Stomach (tissue), 7 donors: ENCODE measurements around a stretch of chr4.

DNA sequence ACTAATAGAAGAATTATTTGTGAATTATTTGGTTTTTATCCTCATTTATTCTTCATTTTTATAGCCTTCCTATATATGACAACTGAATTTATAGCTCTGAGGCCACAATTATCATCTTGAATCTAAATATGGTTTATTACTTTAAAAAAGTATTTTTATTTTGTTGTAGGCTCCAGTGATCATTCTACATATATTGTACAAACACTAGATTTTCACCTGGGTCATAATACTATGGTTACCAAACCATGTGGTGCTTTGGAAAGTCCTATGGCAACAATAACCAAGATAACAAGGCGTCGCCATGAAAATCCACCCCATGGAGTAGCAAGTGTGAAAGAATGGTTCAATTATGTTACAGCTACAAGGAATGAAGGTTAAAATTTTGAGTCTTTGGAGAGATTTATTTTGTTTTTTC is 25.2 kb upstream of the ADAD1 start:
- PRO-cap: no peak
- RAMPAGE, long total RNA, 5 experiments: start-site peak on the plus strand in 2 of 5 experiments, centred at positions 256 to 326 of the sequence, 13 to 15 reads per replicate
- RRBS: no CpG with 5 or more reads among the region's 2 CpGs

DNA sequence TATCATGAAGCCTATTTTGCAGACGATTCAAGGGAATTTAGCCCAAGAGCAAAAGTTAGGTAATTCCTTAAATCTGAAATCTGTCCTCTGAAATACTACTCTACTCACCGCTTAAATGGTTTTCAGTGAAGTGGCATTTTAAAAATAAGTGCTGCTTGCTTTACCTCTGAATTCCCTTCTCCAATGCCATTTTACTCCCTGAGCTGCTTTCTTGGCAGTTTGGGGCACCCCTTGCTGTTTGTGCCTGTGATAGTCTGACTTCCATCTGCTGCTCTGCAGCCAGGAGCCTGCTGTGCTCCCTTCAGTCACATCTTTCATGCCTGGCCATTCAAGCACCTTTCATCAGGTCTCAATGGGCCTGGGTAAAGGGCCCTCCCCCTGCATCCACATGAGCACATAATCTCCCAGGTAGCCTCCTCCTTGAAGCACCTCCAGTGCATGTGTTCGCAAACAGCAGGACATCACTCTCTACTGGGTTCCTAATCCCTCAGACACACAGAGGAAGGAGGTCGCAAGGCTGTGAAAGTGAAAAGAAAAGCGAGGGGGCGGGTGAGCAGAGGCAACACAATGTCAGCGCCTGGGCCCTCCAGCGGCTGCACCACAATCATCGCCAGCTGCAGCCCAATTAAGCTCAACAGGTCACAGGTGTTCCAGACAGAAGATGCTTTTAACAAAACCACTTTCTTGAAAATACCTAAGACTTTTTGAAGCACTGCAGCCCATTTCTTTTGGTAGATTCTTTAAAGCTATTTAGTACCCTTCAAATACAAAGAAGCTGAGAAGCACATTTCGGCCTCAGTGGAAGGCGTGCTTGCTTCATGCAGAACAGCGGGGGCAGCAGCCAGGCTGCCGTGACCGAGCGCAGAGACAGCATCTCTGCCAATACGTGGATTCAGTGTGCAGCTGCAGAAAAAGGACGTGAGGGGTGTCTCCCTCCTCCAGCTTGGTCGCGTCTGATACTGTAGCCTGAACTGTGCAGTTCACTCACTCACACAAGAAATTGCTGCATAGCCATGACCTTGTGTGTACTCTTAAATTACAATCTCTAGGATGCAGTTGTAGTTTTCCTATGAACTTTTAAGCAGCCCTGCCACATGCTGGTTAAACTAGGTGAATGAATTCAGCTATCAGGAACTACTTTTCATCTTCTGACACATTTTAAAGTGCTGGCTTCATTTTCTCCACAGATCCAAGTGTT is 92.3 kb upstream of the SPRY1 start:
- PRO-cap: no peak
- RAMPAGE, long total RNA, 5 experiments: no peak in any of the 5 experiments
- RRBS: no CpG with 5 or more reads among the region's 19 CpGs

GRCh38 chr4:123340119-123340791 is 56.3 kb upstream of the SPRY1 start:
- PRO-cap: bidirectional peak, plus-strand start at chr4:123340613, minus-strand start at chr4:123340422
- RAMPAGE, long total RNA, 5 experiments: no peak in any of the 5 experiments
- RRBS: no CpG with 5 or more reads among the region's 9 CpGs

DNA sequence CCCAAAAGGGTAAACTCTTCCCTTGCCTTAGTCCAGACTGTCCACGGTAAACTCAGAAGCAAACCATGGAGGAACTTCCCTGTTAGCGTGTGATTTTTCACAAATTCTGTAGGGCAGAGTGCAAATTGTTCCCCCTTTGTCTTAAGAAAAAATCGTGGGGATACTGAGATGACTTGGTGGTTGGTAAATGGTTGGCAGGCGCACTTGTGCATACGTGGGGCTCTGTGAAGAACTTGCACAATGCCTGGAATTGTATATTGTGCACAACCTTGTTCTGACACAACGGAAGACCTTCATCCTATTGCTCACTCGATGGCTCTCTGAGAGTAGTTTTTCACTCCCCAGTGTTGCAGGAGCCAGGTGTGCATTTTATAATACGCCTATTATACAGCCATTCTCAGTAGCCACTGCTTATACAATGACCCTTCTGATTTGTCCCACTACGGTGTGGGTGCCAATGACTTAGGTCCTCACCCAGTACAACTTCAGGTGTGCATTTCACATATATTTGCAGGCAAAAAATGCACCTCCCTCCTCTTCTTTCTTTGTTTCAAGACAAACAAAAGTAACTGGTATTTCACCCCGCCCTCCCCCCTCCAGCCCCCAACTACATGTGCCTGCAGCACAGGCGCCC is 150.1 kb downstream of the SPRY1 start:
- PRO-cap: no peak
- RAMPAGE, long total RNA, 5 experiments: no peak in any of the 5 experiments
- RRBS: no CpG with 5 or more reads among the region's 11 CpGs

- PRO-cap: bidirectional peak, plus-strand start at chr4:125315746, minus-strand start at chr4:125315757
- RAMPAGE, long total RNA, 5 experiments: start-site peak on the plus strand in 1 of 5 experiments, at chr4:125315711-125315838 at its widest, 18 reads per replicate
- RRBS: 2% methylated on average over 22 of the region's 35 CpGs
Observed at GRCh38 chr4:125315518-125315900, 754 bp downstream of the FAT4 start.

GRCh38 chr4:125317337-125318172 is 2.8 kb downstream of the FAT4 start:
- PRO-cap: bidirectional peak, plus-strand start at chr4:125317512, minus-strand start at chr4:125317430
- RAMPAGE, long total RNA, 5 experiments: no peak in any of the 5 experiments
- RRBS: no CpG with 5 or more reads among the region's 49 CpGs

DNA sequence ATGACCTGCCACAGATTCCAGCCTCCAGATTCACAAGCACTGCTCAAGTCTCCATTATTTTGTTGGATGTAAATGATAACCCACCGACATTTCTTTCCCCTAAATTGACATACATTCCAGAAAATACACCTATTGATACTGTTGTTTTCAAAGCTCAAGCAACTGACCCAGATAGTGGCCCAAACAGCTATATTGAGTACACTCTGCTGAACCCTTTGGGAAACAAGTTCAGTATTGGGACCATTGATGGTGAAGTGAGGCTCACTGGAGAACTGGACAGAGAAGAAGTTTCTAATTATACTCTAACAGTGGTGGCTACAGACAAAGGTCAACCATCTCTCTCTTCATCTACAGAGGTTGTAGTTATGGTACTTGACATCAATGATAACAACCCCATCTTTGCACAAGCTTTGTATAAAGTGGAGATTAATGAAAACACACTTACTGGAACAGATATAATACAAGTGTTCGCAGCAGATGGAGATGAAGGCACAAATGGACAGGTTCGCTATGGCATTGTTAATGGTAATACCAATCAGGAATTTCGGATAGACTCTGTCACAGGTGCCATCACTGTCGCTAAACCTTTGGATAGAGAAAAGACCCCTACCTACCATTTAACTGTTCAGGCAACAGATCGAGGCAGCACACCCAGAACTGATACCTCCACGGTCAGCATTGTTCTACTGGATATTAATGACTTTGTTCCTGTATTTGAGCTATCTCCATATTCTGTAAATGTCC is 100.4 kb downstream of the FAT4 start:
- PRO-cap: no peak
- RAMPAGE, long total RNA, 5 experiments: start-site peak on the plus strand in 3 of 5 experiments, centred at positions 124 to 453 of the sequence, 7 to 25 reads per replicate
- RRBS: no CpG with 5 or more reads among the region's 7 CpGs

- PRO-cap: no peak
- RAMPAGE, long total RNA, 5 experiments: no peak in any of the 5 experiments
- RRBS: no CpG with 5 or more reads among the region's 3 CpGs
Observed at GRCh38 chr4:126144735-126145316, 830.1 kb downstream of the FAT4 start.

GRCh38 chr4:126483574-126484450 is 1148.9 kb upstream of the INTU start:
- PRO-cap: no peak
- RAMPAGE, long total RNA, 5 experiments: no peak in any of the 5 experiments
- RRBS: no CpG with 5 or more reads among the region's 9 CpGs

- PRO-cap: no peak
- RAMPAGE, long total RNA, 5 experiments: no peak in any of the 5 experiments
- RRBS: no CpG with 5 or more reads among the region's 1 CpG
Observed at GRCh38 chr4:126735003-126736031, 897.4 kb upstream of the INTU start.

- PRO-cap: no peak
- RAMPAGE, long total RNA, 5 experiments: no peak in any of the 5 experiments
- RRBS: no CpG with 5 or more reads among the region's 33 CpGs
Observed at GRCh38 chr4:127623411-127624018, 9.2 kb upstream of the INTU start.

GRCh38 chr4:127973592-127974087 is 8.4 kb downstream of the ABHD18 start:
- PRO-cap: no peak
- RAMPAGE, long total RNA, 5 experiments: start-site peak on the plus strand in 2 of 5 experiments, at chr4:127973730-127973822 at its widest, 6 reads per replicate
- RRBS: no CpG with 5 or more reads among the region's 2 CpGs

GRCh38 chr4:128155171-128156030 is 94.3 kb downstream of the LARP1B start:
- PRO-cap: no peak
- RAMPAGE, long total RNA, 5 experiments: start-site peak on the plus strand in 2 of 5 experiments, at chr4:128155198-128155844 at its widest, 8 to 21 reads per replicate
- RRBS: 96% methylated on average over 9 of the region's 36 CpGs

DNA sequence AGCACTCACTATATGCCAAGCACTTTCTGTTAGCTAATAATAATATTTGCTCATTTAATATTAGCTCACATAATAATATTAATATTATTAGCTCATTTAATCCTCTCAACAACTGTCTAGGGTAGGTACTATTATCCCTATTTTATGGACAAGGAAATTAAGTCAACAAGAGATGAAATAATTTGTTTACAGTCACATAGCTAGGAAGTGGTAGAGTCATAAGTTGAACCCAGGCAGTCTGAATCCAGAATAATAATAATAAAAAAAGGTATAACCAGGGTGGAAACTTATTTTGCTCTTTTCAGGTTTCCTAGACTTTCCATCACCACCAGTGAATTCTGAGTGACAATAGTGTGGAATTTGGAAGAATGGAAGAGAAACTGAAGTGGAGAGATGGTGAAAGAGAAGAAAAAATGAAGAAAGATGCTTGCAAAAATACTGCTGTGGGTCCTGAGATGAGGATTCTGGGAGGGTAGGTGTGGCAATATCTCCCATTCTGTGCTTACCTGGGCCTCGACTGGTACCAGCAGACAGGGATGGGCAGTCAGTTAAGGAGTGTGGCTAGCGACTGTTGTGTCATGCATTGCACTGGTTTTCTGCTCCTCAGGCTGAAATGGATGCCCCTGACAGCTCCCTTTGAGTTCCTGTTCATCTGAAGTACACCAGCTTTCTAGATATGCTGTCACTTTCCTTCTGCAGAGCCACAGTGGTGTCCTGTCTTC is 182.3 kb upstream of the PGRMC2 start:
- PRO-cap: no peak
- RAMPAGE, long total RNA, 5 experiments: start-site peak on the plus strand in 2 of 5 experiments, centred at positions 405 to 645 of the sequence, 5 to 21 reads per replicate
- RRBS: no CpG with 5 or more reads among the region's 2 CpGs

DNA sequence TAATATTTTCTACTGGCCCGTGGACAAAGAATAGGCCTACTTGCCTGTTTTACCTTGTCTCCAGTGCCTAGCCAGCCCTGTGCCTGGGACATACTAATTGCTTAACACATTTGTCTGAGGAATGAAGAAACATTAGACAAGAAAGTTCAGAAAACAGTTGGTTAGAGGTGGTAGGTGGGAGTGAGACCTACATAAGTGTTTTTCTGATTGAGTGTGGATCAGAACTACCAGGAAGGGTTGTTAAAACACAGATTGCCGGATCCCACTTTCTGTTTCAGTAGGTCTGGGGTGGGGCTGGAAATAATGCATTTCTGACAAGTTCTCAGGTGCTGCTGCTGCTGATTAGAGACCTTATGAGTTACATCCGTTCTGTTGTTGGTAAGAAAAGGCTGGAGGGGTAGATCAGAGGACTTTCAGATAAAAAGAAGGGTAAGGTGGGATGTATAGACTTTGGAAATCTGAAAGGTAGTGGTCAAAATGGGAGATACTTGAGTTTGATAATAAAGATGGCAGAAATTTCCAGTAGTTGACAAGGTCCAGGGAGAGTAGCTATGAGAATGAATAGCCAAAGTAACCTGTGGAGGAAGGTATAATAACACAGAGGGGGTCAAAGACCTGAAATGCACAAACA is 5.6 kb upstream of the JADE1 start:
- PRO-cap: no peak
- RAMPAGE, long total RNA, 5 experiments: no peak in any of the 5 experiments
- RRBS: no CpG with 5 or more reads among the region's 3 CpGs

GRCh38 chr4:130023928-130024162 is 927.9 kb downstream of the C4orf33 start:
- PRO-cap: no peak
- RAMPAGE, long total RNA, 5 experiments: no peak in any of the 5 experiments
- RRBS: no CpG with 5 or more reads among the region's 2 CpGs

DNA sequence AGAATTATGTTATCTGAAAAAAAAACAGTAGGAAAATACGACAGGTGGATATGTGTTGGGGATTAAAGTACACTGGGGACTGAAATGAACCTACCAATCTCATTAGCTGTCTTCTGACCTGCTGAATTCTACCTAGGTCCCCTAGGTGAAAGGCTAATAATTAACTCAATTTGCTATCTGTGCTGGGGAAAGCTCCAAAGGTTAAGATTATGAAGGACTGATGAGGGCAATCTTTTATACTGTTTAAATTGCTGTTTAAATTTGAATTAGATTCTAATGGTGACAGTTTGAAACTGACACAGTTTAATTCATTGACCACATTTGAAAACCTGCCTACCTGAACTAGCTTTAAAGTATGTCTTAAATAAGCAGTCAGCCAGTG is 977.2 kb downstream of the C4orf33 start:
- PRO-cap: no peak
- RAMPAGE, long total RNA, 5 experiments: no peak in any of the 5 experiments
- RRBS: no CpG with 5 or more reads among the region's 1 CpG

GRCh38 chr4:131729670-131730237 is 1419.3 kb upstream of the PCDH10 start:
- PRO-cap: no peak
- RAMPAGE, long total RNA, 5 experiments: no peak in any of the 5 experiments
- RRBS: no CpG with 5 or more reads among the region's 49 CpGs

- PRO-cap: no peak
- RAMPAGE, long total RNA, 5 experiments: no peak in any of the 5 experiments
- RRBS: no CpG with 5 or more reads among the region's 9 CpGs
Observed at GRCh38 chr4:133146913-133147216, 2.2 kb upstream of the PCDH10 start.

DNA sequence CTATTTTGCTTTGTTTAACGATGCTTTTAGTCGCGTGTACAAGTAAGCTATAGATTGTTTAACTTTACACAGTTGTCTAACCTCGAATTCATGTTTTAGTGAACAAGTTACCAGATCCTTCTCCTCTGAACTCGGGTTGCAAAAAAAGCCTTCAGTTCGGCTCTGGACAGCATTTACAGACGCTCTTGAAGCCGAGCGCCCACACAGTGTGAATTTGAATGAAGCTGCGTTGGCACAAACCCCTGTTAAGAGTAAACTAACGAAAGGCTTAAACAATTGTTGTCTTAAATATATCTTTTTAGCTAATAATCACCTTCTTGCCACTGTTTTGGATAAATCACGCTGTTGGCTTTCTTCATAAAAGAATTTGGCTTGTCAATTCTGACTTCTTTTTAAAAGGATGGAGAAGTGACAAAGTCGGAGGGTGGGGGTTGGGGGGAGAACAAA is 4.1 kb downstream of the PCDH10 start:
- PRO-cap: no peak
- RAMPAGE, long total RNA, 5 experiments: no peak in any of the 5 experiments
- RRBS: no CpG with 5 or more reads among the region's 13 CpGs